ENCODE data around the genes YWHAQ and KLF11.

GRCh38 chr2:9116381-9116685 is 90.3 kb upstream of the ASAP2 start:
- RRBS, result no CpG with 5 or more reads among the region's 6 CpGs

GRCh38 chr2:9296798-9297504 is 90.3 kb downstream of the ASAP2 start:
- RRBS, result no CpG with 5 or more reads among the region's 11 CpGs

GRCh38 chr2:9321264-9321703 is 102.0 kb downstream of the ITGB1BP1 start:
- RRBS, result no CpG with 5 or more reads among the region's 5 CpGs

- RRBS, result no CpG with 5 or more reads among the region's 26 CpGs
Observed at GRCh38 chr2:9331489-9332855, 91.4 kb downstream of the ITGB1BP1 start.

DNA sequence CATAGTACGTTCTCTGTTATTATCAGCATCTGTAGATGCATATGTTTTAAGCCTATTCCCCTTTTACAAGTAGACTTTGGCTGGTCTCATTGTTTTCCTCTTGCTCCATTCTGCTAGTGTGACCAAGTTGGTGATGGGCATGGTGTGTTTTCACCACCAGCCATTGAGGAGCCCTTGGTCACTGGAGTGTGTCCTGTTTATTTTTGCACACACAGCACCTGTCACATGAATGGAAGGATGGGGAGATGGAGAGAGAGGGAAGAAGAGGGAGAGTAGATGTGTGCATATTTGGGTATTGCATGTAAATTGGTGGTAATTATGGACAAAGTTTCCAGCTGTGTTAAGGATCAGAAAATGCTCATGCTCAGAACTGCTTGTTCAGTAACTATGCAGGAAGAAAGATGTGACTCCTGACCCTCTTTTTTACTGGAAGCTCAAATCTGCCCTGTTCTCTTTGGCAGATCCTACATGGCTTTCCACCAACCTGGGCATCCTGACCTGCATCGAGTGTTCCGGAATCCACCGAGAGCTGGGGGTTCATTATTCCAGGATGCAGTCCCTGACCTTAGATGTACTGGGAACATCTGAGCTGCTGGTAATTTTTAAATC is 64.9 kb downstream of the ITGB1BP1 start:
- RRBS, result no CpG with 5 or more reads among the region's 4 CpGs

DNA sequence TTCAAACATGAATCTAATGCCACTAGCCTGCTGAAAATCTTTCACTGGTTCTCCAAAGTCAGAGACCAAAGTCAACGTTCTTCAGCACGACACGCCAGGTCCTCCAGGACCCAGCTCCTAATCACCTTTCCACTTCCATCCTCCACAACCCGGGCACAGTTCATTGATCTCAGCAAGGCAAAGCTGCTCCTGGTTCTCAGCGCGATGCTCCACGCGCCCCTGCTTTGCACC is 1.2 kb downstream of the ITGB1BP1 start:
- RRBS, result 80% methylated on average over 5 of the region's 8 CpGs

DNA sequence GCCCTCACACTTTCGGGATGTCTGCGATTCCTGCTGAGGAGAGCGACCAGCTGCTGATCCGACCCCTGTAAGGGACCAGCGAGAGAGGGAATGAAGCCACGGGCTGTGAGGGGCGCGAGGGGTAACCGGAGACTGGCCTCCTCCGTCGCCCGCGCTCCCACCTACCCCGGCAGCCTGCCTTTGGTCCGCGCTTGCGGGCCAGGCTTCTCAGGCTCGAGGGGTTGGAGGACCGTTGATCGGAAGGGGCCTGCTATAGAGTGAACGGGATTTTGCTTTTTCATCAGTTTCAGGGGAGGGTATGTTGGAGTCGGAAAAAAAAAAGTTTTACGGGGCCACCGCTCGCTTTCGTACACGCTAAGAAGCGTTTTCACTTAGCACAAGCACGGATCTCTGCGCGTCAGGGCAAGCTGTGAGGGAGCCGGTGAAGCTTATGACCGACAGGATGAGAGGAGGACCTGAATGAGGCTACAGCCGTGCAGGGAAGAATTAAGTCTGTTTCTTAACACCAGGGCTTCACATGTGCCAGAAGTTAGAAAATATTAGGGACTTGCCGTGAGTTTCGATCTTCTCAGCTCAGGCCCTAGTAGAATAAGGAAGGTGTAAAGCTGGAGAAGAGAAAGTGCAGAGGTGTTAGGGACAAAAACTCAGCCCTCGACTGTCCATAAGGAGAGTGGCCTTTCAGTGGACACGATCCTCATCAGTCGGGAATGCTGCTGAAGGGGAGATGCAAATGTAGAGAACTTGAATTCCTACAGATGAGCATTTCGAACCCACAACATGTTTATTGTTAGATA is 500 bp downstream of the CPSF3 start:
- RRBS, result 3% methylated on average over 6 of the region's 40 CpGs

DNA sequence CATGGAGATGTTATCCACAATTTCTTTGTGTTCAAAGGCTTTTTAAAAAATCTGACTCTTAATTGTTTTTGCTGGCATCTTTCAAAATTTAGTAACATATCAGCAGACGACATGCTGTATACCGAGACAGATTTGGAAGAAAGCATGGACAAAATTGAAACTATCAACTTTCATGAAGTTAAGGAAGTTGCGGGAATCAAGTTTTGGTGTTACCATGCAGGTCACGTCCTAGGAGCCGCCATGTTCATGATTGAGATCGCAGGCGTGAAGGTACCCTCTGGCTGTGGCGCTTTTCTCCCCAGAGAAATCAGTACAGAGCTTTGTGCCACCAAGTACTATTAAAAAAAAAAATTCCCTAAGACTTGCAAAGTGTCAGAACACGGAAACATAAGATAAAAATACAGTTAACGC is 9.0 kb downstream of the CPSF3 start:
- RRBS, result no CpG with 5 or more reads among the region's 10 CpGs

DNA sequence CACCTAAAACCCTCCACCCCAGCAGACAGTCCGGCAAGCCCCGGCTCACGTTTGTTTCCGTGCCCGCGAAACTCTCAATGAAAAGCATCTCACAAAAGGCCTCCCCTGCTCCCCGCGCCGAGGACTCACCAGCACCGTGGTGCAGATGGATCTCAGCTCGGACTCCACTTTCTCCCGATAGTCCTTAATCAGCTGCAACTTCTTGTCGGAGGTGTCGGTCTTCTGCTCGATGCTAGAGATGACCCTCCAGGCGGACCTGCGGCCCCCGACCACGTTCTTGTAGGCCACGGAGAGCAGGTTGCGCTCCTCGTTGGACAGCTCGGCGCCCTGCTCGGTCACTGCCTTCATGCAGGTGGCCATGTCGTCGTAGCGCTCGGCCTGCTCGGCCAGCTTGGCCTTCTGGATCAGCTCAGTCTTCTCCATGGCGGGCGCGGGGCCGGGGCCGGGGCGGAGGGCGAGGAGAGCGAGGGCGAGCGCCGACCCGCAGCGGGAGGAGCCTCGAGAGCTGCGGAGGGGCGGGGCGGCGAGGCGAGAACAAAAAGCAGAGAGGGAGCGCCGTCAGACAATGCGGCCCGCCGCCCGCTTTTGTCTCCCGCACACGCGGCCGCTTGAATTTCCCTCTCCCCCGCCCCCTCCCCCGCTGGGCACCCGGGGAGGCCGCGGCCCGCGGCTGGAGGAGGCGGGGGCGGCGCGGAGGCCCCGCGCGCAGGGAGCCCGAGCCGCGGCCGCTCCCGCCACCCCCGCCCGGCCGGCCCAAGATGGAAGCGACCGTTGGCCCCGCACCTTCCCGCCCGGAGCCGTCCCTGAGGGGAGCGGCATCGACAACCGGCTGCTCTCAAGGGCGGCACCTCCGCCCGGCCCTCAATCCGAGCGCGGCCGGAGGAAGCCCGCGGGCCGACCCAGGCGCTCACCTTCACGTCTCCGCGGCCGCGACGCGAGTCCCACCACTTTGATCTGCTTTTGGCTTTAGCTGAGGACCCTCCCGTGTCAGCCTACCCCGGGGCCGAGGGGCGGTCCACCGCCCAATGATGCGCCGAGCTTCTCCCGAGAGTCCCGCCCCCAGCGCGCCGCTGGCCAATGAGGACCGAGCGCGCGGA is at the start of gene YWHAQ:
Gene YWHAQ (minus strand): TSS at position 968 of the 1,097 bp plus-strand sequence.
- RRBS, result 2% methylated on average over 12 of the region's 124 CpGs

- RRBS, result no CpG with 5 or more reads among the region's 23 CpGs
Observed at GRCh38 chr2:9631250-9631598, 427 bp upstream of the YWHAQ start.

DNA sequence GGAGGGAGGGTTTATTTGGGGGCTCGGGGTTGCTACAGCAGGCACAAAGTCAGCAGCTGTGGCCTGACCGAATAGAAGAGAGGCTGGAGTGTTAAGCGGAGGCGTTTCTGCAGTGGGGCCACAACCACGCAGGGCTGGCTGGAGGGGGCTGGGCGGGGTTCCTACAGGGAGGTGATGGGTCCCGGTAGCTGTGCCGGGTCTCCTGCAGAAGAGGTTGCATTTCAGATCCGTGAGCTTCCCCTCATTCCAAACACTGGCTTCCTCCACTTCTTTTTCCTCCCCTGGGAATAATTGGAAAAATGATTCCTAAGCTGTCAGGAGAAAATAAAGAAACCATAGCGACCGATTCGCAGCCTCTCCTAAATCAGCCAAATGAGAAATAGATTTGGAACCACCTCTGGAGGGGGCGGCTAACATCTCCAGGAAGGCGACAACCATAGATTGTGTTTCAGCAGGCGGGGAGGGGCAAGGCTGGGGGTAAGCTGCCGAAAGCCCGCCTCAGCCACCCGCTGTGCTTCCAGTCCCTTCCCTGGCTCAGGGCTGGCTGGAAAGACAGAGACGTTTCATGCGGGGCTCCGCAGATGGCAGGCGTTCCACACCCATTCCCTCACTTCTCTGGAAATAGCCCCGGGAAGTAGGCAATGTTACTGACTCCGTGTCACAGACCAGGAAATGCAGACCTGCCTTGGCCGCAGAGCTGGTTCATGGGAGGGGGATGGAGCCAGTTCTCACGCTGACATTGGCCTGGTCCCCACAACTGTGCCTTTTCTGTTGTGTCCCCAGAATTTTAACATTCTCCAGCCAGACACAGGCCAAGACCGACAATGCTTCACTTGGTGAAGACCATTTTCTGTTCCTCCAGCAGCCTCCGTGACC is 85.5 kb upstream of the TAF1B start:
- RRBS, result no CpG with 5 or more reads among the region's 28 CpGs

DNA sequence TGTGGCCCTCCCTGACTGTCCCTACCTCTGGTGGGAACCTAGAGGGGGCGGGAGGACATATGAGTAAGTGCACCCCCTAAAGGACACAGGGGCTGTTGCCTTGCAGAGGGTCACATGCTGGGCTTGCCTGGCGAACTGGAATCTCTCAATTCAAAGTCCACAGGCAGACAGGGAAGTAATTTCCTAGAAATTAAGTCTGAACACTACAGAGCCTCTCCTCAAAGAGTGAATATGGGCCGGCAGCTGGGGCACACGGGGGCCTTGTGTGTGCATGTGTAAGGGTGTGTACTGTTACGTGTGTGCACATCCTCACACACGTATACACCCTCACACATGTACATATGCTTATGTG is 77.6 kb upstream of the TAF1B start:
- RRBS, result no CpG with 5 or more reads among the region's 6 CpGs

DNA sequence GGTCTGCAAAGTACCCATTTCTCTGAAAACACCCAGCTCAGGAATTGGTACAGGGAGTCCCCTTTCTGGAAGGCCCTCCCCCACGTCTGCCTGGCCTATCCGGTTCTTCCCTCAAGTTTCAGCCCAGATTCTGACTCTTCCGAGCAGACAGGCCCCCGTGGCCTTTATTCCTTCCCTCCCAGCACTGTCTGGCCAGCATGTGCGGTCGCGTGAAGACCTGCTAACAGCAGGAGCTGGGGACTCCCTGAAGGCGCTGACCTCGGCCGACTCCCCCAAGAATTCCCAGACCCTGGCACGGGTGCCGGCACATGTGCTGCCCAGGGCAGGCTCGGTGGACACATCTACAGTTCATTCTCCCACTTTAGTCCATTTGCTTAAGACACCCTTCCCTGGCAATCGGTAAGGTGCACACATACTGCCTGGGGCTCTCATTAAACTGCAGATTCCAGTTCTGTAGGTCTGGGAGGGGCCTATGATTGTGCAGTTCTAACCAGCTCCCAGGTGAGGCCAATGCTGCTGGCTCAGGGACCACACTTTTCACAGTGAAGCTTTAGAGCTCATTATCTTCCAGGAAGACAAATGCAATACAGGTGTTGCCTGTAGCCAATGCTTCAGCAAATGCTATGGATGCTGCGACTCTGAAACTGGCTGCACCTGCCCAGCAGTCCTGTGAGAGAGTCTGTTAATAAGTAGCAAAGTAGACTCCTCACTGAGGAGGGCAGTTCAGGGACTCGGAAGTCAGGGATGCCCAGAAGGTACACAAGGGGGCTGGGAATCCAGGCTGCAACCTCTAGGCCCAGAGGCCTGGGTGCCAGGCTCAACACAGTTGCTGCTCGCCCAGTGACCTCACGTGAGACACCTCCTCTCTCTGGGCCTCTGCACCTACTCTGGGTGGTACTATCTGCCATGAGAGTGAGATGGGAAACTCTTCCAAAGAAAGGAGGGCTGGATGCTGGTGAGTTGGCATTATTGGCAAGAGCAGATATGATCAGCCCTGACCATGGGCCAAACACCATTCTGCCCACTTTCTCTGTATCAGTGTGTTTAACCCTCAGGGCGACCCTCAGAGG is 45.3 kb upstream of the TAF1B start:
- RRBS, result no CpG with 5 or more reads among the region's 19 CpGs

- RRBS, result no CpG with 5 or more reads among the region's 4 CpGs
Observed at GRCh38 chr2:9934819-9935497, 16.5 kb upstream of the GRHL1 start.

GRCh38 chr2:9951876-9952120 is 305 bp downstream of the GRHL1 start:
- RRBS, result 1% methylated on average over 24 of the region's 34 CpGs

GRCh38 chr2:10019091-10019622 is 24.2 kb upstream of the KLF11 start:
- RRBS, result no CpG with 5 or more reads among the region's 8 CpGs

DNA sequence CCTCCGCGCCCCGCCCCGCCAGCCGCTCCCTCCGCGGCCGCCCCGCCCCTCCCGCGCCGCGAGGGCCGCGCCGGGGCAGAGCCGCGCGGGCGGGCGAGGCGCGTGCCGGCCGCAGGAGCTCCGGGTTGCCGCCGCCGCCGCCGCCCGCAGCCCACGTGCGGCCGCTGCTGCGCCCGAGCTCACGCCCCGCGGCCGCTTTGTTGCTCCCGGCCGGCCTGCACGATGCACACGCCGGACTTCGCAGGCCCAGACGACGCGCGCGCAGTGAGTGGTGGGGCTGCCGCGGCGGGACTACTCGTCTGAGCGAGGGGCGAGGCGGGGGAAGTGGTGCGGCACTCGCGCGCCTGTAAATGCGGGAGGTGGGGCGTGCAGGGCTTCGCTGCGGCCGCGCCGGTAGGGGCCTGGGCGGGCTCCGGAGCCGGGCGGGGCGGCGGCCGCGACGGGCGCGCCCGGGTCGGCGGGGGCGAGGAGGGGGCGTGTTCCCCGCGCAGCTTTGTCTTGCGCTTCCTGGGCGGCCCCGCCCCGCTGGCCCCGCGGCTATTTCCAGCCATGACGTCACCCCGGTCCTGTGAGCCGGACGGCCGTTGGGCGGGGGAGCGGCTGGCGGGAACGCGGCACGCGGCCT is at the start of gene KLF11:
Gene KLF11 (plus strand): TSS at position 56 of the 625 bp plus-strand sequence.
- RRBS, result under 1% methylated on average over 37 of the region's 106 CpGs

DNA sequence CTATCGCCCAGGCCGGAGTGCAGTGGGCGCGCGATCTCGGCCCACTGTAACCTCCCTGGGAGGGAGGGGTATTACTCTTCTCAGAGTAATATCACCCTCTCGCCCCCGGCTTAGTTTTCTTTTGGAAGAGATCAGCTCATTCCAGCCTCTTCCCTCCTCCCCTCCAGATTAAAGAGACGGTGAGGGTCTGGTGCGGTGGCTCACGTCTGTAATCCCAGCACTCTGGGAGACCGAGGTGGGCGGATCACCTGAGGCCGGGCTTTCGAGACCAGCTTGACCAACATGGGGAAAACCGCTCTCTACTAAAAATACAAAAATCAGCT is 1.3 kb downstream of the KLF11 start:
- RRBS, result 48% methylated on average over 7 of the region's 16 CpGs

- RRBS, result no CpG with 5 or more reads among the region's 19 CpGs
Observed at GRCh38 chr2:10047665-10048639, 4.6 kb downstream of the KLF11 start.

- RRBS, result no CpG with 5 or more reads among the region's 6 CpGs
Observed at GRCh38 chr2:10048640-10048984, 5.3 kb downstream of the KLF11 start.